Measurements from ENCODE around the genes DGCR8 and ZDHHC8.

GRCh38 chr22:19892531-19892856, 37.8 kb upstream of the GNB1L start:
- PRO-cap = no peak

- PRO-cap = no peak
Measured at GRCh38 chr22:19928195-19928862, 13.2 kb upstream of the COMT start.

DNA sequence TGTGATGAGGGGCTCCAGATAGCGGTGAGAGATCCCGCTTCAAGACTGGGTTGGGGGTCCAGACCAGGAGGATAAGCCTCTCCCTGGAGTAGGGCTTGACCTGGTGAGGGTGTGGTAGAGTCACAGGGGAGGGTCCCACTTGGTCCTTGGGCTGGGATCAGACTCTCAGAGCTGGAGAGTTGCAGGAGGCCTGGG, 431 bp upstream of the TXNRD2 start:
- PRO-cap = no peak

DNA sequence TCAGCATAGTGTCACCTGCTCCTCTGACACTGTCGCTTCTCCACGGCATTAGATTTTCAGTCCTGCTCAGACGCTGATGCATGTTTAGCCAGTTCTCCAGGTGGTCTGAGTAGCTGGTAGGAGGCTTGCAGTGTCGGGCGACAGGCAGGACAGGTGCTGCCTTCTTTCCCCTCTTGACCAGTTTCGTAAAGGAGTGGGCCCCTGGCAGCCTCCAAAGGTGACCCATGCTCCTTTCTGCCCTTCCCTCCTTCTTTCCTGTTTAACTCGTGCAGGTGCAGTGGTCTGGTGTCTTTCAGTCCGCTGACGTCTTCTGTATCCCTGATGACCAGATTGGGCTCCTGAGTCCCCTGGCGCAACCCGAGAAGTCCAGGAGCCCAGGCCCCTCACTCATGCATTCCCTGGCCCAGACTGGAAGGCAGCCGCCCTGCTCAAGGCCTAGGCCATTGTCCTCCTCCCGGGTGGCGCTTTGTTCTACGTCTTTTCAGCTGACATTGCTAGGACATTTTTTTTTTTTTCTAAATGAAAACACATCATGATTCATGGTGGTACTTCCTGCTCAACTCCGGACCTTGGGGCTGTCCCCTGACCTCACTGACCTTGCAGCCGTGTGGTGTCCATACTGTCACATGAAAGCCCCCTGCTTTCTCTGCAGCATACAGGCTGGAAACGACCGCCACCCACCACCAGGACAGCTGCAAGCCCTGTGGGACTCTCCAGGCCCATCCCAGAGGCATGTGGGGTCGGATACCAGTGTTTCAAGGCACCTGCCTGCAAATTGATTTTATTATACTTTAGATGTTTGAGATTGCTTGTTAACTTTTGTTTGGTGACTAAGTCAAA, 25.5 kb upstream of the TXNRD2 start:
- PRO-cap = no peak

- PRO-cap = no peak
Measured at GRCh38 chr22:19991207-19991567, 25.4 kb downstream of the ARVCF start.

DNA sequence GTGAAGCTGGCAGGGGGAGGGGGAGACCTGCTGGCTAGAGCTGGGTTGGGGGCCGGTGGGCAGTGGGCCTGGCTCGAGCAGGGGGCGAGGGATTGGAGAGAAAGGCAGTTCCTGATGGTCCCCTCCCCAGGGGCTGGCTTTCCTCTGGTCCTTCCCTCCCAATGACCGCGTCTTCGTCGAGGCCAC, 12.0 kb downstream of the TANGO2 start:
- PRO-cap = no peak

DNA sequence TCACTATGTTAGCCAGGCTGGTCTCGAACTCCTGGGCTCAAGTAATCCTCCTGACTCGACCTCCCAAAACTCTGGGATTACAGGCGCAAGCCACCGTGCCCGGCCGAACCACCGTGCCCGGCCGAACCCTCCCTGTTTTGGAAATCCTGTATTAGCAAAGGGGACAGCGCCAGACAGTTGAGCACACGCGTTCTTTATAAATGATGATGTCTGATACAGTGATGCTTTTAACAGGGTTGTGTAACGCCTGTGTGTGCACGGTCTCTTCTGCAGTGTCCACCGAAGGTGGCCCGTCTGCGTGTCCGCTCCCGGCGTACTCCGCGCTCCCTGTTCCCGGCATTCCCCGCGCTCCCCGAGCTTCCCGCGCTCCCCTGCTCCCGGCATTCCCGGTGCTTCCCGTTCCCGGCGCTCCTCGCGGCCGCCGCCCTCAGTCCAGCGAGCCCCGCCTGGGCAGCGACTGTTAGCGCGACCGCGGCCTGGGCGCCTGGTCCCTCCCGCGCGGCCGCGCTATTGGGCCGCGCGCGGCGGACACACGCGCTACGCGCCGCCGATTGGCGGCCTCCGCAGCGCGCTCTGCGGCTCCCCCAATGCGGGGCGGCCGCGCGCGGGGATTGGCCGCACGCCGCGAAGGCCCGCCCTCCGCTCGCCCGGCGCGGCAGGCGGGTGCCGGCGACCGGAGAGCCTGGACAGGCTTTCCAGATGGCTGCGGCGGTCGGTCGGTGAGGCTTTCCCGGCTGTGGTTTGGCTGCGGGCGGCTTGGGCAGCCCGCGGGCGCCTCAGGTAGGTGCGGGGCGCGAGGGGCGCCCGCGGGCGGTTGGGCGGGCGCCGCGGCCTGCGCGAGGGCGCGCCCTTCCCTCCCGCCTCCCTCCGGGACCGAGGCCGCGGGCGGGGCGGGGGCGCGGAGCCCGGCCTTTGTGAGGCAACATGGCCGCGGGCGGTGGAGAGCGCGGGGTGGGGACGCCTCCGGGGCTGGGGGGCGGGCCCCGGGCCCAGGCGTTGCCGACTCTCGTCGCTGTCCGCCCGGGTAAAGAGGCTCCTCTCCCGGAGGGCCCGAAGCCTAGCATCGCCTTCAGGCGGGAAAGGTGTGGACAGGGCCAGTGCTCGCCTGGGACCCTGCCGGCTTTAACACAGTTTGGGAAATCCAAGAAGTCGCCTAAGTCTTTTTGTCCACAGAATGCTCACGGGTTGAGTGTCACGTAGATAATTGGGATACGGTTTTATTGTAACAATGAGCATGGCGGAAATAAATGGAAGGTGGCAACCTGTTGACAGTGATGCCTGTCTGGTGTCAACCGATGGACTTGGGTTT, at the start of gene DGCR8:
Gene DGCR8, plus strand, starts transcription at position 638 of the 1,309 bp plus-strand sequence.
- PRO-cap = bidirectional peak, plus-strand start at position 658 of the sequence, minus-strand start at position 486 of the sequence

GRCh38 chr22:20089769-20090447, 9.9 kb downstream of the DGCR8 start:
- PRO-cap = no peak

DNA sequence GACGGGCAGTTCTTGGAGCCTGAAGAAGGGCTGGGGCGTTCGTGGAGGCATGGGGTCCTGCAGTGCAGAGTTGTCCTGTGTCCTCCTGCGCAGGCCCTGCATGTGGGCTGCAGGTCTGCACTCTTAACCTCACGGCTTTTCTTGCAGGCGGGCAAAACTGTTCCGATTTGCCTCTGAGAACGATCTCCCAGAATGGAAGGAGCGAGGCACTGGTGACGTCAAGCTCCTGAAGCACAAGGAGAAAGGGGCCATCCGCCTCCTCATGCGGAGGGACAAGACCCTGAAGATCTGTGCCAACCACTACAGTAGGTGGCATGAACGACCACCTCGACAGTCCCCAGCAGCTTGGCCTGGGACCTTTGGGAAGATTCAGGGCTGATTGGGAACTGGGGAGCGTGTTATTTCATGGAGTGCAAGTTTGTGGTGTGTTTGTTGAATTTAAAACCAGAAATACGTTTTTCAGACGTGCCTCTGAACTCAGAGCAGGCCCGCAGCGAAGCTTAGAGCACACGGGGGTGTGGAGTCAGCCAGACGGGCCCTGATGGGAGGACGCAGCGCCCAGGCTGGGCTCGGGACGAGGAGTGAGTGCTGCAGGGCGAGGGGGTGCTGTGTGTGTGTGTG, 5.2 kb upstream of the TRMT2A start:
- PRO-cap = no peak

GRCh38 chr22:20130817-20131423, 684 bp upstream of the ZDHHC8 start:
- PRO-cap = unidirectional peak, plus-strand start at chr22:20131300

GRCh38 chr22:20131452-20132272, at the start of gene ZDHHC8:
ZDHHC8 (plus strand) TSS chr22:20131804.
- PRO-cap = bidirectional peak, plus-strand start at chr22:20131973, minus-strand start at chr22:20131684

GRCh38 chr22:20244858-20245526, 23.1 kb downstream of the RTN4R start:
- PRO-cap = no peak

DNA sequence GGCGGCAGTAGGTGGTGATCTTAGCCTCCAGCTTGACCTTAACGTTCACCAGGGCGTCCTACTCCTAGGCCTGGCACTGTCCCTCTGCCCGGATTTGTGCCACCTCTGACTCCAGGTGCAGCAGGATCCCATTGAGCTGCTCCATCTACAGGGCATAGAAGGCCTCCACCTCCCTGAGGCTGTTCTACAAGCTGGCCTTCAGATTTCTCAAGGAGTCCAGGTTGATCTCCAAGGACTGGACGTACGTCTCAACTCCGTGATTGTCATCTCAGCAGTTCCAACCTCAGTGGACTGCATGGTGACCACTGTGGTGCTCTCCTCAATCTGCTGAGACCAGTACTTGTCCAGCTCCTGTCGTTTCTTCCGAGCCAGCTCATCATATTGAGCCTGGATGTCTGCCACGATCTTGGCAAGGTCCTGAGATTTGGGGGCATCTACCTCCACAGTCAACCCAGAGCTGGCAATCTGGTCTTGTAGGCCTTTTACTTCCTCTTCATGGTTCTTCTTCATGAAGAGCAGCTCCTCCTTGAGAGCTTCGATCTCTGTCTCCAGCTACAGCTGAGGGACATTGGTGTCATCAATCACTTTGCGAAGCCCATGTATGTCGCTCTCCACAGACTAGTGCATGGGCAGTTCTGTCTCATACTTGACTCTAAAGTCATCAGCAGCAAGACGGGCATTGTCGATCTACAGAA, 12.5 kb downstream of the KLHL22 start:
- PRO-cap = no peak

GRCh38 chr22:20489879-20490536, 5.6 kb downstream of the KLHL22 start:
- PRO-cap = no peak

- PRO-cap = no peak
Measured at GRCh38 chr22:20704137-20704339, 69.9 kb upstream of the SERPIND1 start.

GRCh38 chr22:20727315-20728000, 46.5 kb upstream of the SERPIND1 start:
- PRO-cap = no peak

DNA sequence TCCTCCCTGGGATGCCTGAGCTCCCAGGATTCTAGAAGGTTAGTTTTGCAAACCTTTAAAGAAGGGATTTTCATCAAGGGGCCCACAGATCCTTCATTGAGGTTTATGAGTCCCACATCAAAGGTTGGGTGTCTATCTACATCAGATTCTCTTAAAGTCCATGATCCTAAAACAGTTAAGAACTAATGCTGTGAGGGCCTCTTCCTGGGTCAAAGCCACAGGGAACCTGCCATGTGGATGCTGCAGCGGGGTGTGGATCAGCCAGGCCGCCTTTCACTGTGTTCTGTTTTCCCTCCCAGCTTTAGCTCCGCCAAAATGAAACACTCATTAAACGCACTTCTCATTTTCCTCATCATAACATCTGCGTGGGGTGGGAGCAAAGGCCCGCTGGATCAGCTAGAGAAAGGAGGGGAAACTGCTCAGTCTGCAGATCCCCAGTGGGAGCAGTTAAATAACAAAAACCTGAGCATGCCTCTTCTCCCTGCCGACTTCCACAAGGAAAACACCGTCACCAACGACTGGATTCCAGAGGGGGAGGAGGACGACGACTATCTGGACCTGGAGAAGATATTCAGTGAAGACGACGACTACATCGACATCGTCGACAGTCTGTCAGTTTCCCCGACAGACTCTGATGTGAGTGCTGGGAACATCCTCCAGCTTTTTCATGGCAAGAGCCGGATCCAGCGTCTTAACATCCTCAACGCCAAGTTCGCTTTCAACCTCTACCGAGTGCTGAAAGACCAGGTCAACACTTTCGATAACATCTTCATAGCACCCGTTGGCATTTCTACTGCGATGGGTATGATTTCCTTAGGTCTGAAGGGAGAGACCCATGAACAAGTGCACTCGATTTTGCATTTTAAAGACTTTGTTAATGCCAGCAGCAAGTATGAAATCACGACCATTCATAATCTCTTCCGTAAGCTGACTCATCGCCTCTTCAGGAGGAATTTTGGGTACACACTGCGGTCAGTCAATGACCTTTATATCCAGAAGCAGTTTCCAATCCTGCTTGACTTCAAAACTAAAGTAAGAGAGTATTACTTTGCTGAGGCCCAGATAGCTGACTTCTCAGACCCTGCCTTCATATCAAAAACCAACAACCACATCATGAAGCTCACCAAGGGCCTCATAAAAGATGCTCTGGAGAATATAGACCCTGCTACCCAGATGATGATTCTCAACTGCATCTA, 5.5 kb downstream of the SERPIND1 start:
- PRO-cap = no peak

DNA sequence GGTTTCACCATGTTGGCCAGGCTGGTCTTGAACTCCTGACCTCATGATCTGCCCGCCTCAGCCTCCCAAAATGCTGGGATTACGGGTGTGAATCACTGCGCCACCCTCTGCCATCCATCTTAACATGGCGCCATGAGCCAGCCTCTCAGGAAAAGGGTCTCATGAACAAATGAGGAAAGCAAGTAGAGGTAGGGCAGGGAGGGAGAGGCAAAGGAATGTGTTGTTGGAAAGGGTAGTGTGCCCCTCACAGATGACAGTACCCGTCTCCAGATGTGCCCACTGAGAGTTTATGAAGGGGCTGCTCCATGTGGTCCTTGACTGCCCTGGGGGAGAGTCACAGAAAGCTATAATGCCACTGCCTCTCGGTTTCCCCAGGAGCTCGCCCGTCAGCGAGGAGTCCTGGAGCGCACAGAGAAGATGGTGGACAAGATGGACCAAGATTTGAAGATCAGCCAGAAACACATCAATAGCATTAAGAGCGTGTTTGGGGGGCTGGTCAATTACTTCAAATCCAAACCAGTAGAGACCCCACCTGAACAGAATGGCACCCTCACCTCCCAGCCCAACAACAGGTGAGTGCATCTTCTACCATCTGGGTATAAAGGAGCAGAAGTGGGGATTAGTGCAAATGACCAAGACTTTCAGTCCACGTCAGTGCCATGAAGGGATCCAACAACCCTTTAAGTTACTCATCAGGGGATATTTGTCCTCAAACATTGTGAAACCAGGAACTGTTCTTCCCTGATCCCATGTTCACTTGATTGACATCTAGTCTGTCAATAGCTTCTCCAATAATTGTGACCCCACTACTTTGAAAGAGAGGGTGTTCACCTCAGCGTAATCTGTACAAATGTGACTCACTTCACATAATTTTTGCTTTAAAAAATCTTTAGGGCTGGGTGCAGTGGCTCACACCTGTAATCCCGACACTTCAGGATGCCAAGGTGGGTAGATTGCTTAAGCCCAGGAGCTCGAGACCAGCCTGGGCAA, 11.4 kb downstream of the SNAP29 start:
- PRO-cap = no peak

DNA sequence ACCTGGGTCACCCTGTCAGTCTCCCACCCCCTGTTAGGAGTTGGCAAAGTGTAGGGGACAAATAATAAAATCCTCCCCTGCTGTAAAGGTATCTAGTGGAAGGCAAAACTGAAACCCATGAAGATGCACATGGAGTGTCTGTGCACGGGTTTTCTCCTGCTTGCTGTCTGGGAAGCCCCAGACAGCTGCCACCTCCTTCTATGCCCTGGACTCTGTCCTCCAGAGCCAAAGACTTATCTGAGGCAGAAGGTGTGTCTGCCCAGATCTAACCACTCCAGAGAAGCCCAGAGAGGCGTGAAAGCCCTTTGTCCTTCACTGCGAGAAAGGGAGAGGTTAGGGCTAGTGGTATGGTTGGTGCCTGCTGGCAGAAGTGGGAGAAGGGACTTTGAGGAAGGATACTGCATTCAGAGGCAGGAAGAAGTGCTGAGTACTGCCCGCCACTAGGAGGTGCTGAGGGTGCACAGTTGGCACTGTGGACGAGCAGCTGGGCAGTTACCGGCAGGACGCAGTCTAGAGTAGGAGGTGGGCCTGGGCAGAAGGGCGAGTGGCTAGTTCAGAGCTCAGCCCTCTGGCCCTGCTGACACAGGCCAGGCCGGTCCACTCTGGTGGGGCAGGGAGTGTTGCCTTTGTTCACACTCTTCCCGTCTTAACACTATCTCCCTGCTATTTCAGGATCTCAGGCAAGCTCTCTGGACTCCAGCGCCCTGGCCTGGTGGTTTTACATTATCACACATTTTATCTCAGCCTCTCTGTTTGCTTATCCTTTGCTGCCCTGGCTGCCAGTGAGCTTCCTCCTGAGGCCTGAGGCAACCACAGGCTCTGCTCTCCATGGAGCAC, 26.6 kb downstream of the SNAP29 start:
- PRO-cap = no peak

DNA sequence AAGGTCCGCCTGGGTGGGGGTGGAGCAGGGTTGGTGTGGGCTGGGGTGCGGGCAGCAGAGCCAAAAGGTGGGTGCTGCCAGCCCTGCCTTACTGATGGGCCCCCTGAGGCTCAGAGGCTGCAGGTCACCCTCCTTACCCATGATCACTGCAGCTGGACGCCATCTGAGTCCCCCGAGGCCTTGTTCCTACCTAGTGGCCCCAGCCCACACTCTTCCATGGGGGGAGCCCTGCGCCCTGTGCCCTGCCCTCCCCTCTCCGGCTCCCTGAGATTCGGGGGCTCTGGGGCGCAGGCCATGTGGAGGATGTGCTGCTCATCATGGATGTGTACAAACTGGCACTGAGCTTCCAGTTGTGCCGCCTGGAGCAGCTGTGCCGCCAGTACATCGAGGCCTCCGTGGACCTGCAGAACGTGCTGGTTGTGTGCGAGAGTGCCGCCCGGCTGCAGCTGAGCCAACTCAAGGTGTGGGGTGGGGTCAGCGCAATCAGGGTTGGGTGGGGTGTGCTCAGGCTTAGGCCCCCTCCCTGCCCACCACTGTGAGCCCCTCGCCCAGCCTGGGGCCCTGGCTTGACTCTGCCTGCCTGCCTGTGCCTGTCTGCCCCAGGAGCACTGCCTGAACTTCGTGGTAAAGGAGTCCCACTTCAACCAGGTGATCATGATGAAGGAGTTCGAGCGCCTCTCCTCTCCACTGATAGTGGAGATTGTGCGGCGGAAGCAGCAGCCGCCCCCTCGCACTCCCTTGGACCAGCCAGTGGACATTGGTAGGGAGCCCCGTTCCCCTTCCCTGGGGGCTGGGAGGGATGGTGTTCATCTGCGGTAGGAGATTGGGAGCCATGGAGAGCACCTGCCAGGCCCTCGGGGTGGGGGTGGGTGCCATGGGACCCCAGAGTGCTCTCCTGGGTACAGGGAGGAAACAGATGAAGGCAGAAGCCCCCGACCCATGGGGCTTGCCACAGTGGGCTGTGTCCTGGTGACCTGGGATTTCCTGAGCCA, 7.4 kb downstream of the THAP7 start:
- PRO-cap = no peak